HT1080 (cell line): Measurements from ENCODE around the gene CLYBL.

DNA sequence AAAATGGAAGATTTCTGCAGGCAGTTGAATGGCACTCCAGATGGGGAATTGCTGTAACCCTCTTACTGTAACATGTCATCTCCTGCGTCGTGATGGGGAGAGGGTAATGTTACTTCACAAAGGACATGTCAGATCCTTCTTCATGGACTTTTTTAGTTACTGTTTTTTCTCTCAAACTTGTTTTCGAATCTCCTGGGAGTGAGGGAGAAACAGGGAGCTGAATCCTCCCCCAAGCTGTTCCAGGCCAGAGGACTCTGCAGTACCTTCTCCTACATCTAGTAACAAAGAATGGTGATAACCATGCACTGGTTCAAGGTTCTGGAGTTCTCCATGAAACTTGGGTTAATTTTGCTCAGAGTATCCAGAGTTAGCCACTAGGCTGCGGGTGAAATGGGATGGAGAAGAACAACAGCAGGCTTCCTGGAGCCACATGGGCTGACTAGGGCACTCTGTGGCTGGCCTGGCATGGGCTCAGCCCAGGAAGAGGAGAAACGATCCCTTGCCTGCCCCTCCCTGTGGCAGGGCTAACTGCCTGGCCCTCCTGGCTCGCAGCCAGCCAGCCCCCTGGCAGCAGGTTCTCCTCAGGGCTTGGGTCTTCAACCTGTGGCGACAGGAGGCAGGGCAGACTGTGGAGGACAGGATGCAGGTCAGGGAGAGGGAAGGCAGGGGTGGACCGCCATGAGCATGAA, 78.6 kb upstream of the GPR183 start:
RAMPAGE:
- cytosol, long total RNA: no peak
- long total RNA: no peak
- nucleus, long total RNA: no peak

DNA sequence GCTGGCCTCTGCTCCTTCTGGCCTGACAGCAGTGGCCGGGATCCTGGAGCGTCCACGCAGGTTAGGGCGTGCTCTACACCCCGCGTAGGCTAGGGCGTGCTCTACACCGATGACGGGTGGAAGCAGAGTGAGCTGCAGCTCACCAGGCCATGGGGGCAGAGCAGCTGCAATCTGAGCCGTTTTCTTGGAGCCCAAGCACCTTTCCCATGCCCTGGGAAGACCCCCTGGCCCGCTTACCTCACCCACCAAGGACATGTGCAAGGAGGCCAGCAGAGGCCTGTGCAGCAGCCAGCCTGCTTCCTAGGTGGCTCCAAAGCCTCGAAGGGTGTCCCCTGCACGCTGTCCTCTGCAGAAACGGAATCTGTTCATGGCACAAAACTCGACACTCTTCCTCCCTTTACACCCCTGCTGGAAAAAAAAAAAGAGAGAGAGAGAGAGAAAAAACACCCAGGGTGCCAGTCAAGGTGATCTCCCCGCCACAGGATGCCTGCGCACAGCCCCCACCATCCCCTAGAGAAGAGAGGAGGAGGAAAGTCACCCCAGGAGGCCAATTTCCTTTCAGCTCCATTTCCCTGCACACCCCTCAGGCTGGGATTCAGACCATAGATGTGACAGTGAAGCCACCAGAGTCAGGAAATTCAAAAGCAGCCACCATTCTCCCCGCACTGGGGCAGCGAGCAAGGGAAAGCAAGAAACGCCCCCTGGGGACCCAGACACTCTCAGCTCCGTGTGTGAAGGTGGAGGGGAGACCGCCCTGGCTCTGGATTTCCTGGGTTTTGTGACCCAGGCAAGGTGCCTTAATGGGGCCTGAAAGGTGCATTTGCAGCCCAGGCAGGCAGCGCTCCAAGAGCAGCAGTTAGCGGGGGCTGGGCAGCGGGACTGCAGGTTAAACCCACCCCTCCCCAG, 84.2 kb upstream of the TM9SF2 start:
RAMPAGE:
- cytosol, long total RNA: no peak
- long total RNA: no peak
- nucleus, long total RNA: no peak

GRCh38 chr13:99524721-99525487, 23.6 kb downstream of the TM9SF2 start:
RAMPAGE:
- cytosol, long total RNA: no peak
- long total RNA: no peak
- nucleus, long total RNA: no peak

DNA sequence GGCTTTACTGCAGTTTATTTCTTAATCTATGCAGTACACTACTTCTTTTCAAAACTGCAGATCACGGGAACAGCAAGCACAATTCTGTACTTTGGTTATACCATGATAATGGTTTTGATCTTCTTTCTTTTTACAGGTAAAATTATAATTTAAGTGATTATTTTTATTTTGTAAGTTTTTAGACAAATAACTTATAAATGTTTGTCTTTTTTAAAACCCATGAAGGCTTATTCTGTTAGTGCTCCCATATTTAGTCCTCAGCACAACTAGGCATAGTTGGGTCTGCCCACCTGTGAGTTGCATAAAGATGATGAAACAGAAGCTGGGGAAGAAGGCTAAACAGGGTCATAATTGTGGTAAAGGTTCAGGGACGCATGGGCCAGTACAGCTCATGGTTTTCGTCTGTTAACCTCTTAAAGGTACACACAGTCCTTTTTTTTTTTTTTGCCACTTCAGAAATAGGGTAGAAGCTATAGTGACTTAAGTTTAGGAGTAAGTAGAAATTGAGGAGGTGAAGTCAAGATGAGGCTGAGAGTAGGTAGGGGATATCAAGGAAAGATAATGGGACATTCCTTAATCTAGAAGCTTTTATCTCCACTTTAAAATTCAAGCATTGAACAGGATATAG, 47.0 kb upstream of the CLYBL start:
RAMPAGE:
- cytosol, long total RNA: no peak
- long total RNA: no peak
- nucleus, long total RNA: no peak

DNA sequence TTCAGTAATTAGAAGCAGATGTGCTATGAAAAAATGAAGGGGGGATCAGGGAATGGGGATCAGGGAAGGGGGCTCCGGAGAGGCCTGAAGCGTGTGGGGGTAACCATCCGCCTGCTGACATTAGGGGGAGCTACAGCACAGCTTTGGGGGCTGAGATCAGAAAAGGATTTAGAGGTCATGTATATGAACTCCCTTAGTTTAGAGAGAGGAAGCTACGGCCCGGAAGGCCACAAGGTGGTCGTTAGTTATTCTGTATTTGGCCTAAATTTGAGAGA, 6.2 kb upstream of the CLYBL start:
RAMPAGE:
- cytosol, long total RNA: no peak
- long total RNA: no peak
- nucleus, long total RNA: no peak

DNA sequence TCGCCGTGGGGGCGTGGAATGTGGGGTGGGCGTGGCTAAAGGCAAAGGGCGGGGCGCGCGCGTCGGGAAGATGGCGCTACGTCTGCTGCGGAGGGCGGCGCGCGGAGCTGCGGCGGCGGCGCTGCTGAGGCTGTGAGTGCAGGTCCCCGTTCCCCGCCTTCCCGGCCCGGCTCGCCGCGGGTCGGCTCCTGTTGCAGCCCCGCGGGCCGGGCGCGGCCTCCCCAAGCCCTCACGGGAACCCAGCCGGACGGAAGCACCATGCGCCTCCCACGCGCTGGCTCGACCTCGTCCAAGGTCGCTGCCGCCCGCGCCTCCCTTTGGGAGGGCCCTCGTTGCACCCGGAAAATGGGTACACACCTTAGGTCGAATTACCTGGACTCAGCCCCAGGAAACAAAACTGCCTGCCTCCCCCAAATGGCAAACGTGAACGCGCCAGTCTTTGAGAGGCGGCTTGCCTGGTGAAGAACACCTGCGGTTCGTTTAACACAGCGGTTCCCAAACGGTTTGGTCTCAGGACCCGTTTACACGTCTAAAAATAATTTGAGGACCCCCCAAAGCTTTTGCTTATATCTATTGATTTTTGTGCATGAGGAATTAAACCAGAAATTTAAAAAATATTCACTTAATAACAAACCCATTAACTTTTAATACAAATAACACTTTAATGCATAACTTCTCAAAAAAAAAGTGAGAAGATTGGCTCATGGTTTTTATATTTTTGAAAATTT, at the start of gene CLYBL:
CLYBL (plus strand) TSS at position 65 of the 728 bp plus-strand sequence.
RAMPAGE:
- cytosol, long total RNA: no peak
- long total RNA: no peak
- nucleus, long total RNA: no peak

RAMPAGE:
- cytosol, long total RNA: no peak
- long total RNA: no peak
- nucleus, long total RNA: no peak
Measured at GRCh38 chr13:99972496-99972769, 866 bp upstream of the ZIC5 start.

RAMPAGE:
- cytosol, long total RNA: no peak
- long total RNA: no peak
- nucleus, long total RNA: no peak
Measured at GRCh38 chr13:99987602-99988343, 6.2 kb downstream of the ZIC2 start.

DNA sequence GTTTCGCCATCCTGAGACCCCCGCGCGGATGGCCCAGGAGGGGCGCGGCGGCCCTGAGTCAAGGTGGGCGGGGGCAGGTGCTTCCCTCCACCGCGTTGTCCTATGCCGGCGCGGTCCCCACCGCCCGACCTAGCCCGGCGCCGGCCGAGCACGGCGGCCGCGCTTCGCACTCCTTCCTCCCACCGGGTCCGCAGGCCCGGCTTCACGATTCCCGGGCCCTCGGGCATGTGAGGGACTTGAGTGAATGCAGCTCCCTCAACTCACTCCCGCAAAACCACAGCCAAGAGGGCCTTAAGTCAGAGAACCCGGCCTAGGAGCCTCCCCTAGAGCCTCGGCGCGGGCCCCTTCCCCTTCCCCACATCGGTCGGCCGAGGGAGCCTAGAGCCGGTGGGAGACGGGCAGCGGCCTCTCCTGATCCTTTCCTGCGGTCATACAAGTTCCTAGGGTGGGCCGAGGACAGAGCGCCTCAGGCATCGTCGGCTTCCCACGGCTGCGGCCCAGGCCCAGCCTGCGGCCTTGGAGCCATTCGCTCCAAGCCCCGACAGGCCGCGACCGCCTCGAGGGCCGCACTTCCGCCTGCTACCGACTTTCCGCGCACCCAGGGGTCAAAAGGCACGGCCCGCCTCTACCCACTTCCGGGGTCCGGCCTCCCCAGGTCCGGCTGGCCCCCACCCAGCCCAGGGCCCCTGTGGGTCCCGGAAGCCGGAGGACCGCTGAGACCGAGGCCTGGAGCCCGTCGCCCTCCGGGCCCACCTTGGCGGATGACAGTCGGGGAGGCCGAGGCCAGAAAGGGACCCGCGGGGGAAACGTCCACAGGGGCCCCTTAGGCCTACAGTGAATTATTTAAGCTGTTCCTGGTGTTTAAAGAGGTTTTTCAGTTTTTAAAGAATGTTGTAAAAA, 16.0 kb downstream of the ZIC2 start:
RAMPAGE:
- cytosol, long total RNA: no peak
- long total RNA: no peak
- nucleus, long total RNA: no peak

DNA sequence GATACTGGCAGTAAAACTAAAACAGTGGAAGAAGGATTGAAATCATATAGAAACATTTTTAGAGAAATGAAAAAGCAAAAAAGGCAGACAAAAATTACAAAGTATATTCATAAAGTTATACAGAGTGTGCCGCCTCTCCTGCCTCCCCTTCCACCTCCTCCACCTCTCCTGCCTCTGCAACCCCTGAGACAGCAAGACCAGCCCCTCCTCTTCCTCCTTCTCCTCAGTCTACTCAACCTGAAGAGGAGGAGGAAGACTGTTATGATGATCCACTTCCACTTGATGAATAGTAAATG, 237.5 kb downstream of the PCCA start:
RAMPAGE:
- cytosol, long total RNA: no peak
- long total RNA: no peak
- nucleus, long total RNA: no peak

DNA sequence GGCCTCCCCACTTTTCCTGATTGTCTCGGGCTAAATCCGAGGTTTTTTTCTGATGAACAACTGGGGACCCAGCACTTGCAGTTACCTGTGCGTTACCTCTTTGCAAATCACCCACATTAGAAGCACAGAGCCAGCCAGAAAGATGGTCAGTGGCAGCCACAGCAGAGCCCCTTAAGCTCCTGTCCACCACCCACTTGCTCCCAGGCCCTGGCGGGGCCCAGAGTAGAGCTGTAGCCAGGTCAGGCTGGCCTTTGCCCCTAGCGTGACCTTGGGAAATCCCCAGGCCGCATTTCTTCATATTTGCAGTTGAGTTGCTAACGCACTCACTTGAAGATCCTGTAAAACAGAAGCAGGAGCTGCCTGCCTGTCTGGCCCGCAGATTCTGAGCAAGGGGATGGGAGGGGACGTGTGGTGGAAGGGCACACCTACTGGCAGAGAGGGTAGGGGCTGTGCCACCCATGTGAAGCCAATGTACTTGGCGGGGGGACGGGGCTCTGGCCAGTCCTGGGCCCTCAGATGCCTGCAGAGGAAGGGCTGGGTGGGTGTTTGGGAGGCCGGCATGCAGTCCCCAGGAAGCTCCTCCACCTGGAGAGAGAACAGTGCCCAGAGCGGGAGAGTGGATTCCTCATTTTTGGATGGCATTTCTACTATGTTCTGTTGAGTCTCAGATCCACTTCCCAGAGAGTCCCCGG, 63.2 kb downstream of the GGACT start:
RAMPAGE:
- cytosol, long total RNA: no peak
- long total RNA: no peak
- nucleus, long total RNA: no peak

RAMPAGE:
- cytosol, long total RNA: start-site peak on the minus strand at chr13:100540264-100540279, 20 and 46 reads in 2 replicates
- long total RNA: start-site peak on the minus strand at chr13:100540269-100540274, 20 reads
- nucleus, long total RNA: no peak
Measured at GRCh38 chr13:100540103-100540574, 48.5 kb downstream of the GGACT start.

DNA sequence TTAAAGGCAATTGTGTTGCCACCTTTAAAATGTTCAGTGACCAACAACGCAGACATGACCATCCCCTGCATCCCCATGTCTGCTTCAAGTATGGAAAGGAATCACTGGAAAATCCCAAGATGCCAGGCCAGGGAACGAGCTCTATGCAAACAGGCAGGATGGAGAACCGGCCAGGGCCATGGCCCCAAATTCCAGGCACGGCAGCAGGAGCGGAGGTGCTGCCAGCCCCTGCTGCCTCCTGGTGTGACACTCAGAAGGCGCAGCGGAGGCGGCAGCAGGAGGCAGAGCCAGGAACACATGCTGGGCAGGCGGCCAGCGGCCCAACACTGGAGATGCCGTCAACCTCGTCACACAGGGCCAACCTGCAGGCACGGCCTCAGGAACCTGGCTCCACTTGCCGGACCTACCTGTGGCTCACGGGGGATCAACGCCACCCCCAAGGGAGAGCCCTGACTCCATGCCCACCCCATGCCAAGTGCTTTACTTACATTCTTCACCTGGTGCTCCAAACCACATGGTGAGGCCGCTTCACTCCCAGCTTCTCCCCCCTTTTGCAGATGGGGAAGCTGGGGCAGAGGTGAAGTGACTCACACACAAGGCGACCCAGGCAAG, 43.7 kb downstream of the GGACT start:
RAMPAGE:
- cytosol, long total RNA: no peak
- long total RNA: no peak
- nucleus, long total RNA: no peak

RAMPAGE:
- cytosol, long total RNA: no peak
- long total RNA: no peak
- nucleus, long total RNA: no peak
Measured at GRCh38 chr13:100669338-100669994, 5.1 kb downstream of the TMTC4 start.

RAMPAGE:
- cytosol, long total RNA: no peak
- long total RNA: no peak
- nucleus, long total RNA: no peak
Measured at GRCh38 chr13:101026285-101026559, 351.6 kb upstream of the TMTC4 start.

DNA sequence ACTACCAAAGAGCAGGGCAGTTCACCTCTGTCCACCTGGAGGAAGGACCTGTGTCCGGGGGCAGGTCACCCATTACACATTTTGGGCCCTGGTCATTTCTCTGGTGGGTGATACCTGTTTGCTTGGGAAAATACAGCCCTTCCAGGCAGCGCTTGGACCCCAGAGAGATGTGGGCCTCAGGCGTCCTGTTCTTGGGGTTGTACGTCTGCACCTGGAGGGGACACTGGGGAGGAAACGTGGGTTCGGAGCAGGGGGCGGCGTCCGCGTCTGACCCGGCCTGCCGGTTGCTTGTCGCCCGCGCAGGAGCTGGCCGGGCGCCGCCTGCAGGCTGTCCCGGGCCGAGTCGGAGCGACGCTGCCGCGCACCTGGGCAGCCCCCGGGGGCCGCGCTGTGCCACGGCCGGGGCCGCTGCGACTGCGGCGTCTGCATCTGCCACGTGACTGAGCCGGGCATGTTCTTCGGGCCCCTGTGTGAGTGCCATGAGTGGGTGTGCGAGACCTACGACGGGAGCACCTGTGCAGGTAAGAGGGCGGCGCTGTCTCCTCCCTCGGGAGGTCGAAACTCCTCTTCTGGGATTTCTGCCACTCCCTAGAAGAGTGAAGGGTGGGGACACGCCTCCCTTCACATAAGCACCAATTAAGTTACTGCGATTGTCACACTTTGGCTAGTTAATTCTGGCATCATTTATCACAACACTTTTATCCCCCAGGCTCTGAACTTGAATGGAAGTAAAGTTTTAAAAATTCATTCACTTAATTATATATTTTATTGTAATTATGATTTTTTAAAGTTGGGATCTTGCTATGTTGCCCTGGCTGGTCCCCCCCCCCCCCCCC, 1.3 kb downstream of the ITGBL1 start:
RAMPAGE:
- cytosol, long total RNA: no peak
- long total RNA: no peak
- nucleus, long total RNA: no peak

DNA sequence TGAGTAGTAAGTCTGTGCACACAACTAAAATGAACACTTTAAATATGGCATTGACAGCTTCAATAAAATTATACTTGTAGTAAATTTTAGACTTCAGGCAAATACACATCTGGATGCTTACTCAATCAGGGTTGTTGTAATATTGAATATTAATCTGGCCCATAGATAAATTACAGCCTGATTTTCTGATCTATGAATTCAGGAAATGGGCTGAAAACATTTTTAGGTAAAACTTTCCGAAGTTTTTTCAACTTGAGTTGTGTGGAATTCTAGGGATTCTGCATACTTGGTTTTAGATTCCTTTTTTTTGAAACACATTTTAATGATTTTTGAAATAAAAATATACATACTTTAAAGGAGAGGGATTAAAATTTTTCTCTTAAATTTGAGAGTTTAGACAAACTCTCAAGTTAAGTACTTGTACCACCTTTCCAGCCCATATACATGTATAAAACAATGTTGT, 145.2 kb downstream of the FGF14 start:
RAMPAGE:
- cytosol, long total RNA: no peak
- long total RNA: no peak
- nucleus, long total RNA: no peak

DNA sequence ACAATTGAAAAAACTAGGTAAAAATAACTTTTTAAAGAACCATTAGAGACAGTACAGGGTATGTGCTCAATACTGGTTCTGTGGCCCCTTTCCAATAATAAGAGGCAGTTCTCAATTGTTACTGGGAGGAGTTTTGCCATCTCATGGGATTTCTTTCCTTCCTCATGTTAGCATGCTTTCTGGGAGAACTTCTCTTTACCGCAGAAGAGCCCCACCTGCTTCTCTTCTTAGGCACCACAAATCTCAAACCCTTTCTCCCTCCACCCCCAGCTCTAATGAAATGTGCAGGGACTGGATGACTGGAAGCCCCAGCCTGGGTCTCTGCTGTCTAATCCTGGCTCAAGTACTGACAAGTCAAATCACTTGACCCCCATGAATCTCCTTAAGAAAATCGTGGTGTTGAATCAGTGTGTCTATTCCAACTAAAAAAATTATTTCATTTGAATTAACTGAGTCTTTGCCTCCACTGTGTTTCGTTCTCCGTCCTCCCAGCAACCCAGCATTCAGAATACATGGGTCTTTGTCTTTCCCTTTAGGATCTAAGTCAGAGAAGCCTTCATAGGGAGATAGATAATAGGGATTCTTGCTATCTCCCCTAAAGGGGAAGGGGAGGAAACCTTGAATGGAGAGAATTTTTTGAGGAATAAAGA, 14.5 kb downstream of the METTL21C start:
RAMPAGE:
- cytosol, long total RNA: no peak
- long total RNA: no peak
- nucleus, long total RNA: no peak

DNA sequence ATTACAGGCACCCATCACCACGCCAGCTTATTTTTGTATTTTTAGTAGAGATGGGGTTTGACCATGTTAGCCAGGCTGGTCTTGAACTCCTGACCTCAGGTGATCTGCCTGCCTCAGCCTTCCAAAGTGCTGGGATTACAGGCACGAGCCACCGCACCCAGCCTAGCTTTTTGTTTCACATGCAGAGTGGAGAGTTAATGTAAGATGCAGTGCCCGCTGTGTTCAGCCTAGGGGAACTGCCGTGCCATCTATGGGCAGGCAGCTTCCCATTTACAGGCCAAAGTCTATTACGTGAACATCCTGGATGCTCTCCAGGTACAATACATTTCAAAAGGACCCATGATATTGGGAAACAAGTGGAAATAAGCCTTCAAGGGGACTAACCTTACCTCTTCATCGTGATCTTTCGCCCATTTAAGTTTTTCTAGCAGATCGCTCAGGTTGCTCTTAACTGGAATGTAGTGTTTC, 10.1 kb downstream of the POGLUT2 start:
RAMPAGE:
- cytosol, long total RNA: no peak
- long total RNA: no peak
- nucleus, long total RNA: no peak

DNA sequence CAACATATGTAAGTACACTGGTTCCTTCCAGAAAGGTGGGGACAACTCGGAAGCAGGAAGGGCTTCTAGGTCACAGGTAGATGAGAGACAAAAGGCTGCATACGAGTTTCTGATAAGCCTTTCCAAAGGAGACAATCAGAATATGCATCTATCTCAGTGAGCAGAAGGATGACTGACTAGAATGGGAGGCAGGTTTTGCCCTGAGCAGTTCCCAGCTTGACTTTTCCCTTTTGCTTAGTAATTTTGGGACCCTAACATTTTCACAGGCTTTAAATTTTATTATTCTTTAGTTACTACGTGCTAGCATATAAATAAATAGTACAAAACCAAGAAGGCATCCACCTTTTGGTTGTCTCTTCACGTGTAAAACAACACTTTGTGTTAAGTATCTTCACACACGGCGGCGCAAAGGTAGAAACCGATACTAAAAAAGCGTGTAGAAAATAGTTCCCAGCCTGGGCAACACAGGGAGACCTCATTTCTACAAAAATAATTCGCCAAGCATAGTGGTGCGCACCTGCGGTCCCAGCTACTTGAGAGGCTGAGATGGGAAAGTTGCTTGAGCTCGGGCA, 782 bp upstream of the ERCC5 start:
RAMPAGE:
- cytosol, long total RNA: no peak
- long total RNA: no peak
- nucleus, long total RNA: no peak